Left cardiac atrium (tissue), 1 donor: ENCODE data around the genes MYH8, MYH1, SHISA6, ZNF18 and PMP22.

DNA sequence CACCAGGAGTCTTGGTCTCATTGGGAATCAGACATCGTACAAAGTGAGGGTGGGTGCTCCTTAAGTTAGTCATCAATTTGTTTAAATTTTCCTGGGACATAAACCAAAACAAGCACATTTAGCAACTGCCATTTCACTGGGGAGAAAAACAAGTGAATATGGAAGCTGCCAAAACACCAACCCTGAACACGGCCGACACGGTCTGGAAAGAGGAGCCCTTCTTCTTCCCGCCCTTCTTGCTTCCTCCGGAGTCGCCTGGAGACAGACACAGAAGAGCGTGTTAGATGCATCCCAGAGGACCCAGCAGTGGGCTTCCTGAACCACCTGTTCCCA, 32.7 kb downstream of the MYH13 start:
- PRO-cap = no peak

GRCh38 chr17:10421671-10422394, at the start of gene MYH8:
TSS of gene MYH8 (minus strand) at chr17:10421950.
- PRO-cap = no peak

DNA sequence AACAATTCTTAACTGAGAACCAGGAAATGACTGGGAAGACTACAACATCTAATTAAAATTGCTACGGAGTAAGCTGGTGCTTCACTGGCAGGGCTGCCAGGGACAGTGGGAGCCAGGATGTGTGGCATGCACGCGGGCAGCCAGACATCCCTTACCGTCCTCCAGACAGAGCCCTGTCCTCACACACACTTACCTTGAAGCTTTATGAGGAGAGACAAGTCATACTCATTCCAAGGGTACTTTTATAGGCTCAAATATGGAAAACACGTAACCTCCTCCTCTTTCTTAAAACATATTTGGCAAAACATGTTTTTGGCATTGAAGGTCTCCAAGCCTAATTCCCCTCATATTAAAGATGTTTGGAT, at the start of gene MYH1:
TSS of gene MYH1 (minus strand) at position 216 of the 365 bp plus-strand sequence.
- PRO-cap = no peak

DNA sequence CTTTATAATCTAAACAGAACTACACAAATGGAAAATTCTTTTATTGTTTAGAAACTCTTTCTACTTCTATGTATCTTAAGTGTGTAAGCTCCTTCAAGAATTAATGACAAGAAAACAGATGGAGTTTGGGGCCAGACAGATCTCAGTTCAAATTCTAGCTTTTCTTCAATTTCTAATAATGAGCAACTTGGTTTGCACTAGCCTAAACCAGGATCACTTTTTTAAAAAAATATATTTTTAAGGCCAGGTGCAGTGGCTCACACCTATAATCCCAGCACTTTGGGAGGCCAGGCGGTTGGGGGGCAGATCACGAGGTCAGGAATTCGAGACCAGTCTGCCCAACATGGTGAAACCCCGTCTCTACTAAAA, 76.1 kb upstream of the PIRT start:
- PRO-cap = no peak

DNA sequence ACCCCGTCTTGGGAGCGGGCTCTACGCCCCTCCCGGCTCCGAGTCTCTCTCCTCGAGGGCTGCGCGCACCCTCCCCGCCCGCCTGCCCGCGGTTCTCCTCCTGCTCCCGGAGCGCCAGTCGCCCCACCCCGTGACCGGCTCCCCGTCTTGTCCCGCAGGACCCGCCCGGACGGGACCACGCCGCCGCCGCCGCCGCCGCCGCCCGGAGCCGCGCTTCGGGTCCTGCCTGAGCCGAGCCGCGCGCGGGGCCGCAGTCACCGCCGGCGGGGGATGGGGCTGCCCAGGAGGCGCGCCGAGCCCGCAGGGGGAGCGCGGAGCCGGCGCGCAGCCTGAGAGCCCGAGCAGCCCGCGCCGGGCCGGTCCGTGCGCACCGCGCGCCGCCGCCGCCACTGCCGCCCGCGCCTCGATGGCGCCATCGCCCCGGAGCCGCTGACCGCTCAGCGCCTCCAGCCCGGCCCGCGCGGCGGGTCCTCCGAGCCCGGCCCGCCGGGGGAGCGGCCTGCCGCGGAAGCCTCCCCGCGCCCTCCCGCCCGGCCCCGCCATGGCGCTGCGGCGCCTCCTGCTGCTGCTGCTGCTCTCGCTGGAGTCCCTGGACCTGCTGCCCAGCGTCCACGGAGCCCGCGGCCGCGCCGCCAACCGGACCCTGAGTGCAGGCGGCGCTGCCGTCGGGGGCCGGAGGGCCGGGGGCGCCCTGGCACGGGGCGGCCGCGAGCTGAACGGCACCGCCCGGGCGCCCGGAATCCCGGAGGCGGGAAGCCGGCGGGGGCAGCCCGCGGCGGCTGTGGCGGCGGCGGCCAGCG, at the start of gene SHISA6:
TSS of gene SHISA6 (plus strand) at position 332 of the 800 bp plus-strand sequence.
- PRO-cap = no peak

DNA sequence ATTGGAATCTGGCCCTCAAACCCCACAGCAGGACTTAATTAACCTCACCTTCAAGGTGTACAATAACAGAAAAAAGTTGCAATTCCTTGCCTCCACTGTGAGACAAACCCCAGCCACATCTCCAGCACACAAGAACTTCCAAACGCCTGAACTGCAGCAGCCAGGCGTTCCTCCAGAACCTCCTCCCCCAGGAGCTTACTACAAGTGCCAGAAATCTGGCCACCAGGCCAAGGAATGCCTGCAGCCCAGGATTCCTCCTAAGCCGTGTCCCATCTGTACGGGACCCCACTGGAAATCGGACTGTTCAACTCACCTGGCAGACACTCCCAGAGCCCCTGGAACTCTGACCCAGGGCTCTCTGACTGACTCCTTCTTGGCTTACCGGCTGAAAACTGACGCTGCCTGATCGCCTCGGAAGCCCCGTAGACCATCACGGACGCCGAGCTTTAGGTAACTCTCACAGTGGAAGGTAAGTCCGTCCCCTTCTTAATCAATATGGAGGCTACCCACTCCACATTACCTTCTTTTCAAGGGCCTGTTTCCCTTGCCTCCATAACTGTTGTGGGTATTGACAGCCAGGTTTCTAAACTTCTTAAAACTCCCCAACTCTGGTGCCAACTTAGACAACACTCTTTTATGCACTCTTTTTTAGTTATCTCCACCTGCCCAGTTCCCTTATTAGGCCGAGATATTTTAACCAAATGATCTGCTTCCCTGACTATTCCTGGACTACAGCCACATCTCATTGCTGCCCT, 23.1 kb downstream of the ZNF18 start:
- PRO-cap = no peak

- PRO-cap = bidirectional peak, plus-strand start at chr17:11997618, minus-strand start at chr17:11997464
Measured at GRCh38 chr17:11996696-11997766, at the start of gene ZNF18. TSS of gene ZNF18 (minus strand) at chr17:11997475.

DNA sequence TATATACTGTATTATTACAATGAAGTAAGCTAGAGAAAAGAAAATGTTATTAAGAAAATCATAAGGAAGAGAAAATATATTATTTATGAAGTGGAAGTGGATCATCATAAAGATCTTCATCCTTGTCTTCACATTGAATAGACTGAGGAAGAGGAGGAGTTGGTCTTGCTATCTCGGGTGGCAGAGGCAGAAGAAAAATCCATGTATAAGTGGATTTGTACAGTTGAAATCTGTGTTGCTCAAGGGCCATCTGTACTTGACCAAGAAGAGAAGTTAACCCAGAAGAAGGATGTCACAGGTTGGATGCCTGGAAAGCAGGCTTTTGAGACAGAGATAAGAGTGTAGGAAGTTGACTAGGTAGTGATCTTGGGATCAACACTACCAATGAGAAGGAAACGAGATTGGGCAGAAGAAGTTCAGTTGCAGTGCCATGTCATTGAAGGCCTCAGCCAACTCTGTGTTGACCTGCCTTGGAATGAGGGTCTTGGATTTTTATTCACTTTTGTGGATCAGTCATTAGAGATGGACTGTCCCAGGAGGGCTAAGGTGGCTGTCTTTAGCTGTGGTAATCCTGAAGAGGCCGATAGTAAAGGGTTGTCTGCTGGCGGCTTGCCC, 117.8 kb downstream of the MAP2K4 start:
- PRO-cap = no peak

- PRO-cap = no peak
Measured at GRCh38 chr17:12548662-12548939, 117.1 kb upstream of the MYOCD start.

DNA sequence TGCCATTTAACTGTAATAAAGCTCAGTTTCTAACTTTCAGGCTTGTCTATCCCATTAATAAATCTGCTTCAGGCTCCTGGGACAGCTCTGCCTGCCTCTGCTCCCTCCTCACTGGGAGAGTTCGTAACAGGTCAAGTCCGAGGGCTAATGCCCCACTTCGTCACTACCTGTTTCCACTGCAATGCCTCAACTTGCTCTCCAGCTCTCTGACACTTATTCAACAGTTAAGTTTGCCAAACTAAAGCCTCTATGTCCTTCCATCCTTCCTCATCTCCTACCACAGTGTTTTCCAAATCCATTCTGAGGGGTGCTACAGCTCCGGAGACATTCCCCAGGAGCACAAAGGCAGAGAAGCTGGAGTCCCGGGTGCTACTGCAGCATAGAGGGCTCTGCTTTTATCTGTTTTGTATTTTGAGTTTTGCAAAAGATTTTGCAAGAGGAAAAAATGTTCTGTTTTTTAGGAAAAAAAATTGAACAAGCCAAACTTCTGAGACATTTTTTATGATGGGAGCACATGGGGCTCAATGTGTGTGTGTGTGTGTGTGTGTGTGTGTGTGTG, 46.2 kb upstream of the MYOCD start:
- PRO-cap = no peak

GRCh38 chr17:12631260-12631511, 34.5 kb upstream of the MYOCD start:
- PRO-cap = no peak

DNA sequence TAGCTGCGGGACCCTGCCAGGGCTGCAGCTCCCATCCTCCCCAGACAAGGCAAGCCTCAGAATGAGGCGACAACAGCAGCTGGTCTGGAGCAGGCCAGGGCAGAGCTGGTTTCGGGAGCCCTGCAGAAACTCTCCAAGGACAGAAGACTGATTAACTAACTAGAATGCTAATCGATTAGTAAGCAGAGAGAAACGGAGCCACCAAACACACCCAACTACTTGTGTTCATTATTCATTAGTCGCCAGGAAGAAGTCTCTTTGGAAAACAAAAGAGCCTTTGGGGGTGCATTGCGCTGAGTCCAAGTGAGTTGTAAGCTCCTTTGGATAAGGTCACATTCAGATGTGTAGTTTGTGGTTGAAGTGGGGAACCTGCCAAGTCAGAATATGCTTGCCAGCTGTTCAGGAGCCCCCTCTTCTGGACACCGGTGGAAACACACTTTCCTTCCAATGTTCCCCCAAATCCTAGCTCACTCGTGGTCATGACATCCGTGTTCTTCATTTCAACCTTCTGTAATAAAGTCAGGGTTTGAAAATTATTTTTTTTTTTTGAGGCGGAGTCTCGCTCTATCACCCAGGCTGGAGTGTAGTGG, 47.2 kb upstream of the ARHGAP44 start:
- PRO-cap = no peak

DNA sequence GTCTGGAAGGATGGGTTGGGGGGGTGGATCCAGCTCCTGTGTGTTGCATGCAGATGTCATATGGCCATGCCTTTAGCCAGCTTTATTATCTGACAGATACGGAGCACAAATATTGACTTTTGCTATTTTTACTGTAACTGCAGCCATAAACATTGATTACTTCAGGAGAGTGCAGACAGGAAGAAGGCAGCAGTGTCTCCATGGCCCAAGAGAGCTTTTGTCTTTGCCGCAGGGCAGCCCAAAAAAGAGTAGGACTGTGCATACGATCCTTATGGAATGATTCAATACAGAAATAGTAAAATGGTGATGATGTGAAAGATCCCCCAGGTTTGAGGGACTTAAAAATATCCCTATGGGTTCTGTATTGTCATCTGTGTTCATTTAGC, 279.5 kb upstream of the ELAC2 start:
- PRO-cap = no peak

DNA sequence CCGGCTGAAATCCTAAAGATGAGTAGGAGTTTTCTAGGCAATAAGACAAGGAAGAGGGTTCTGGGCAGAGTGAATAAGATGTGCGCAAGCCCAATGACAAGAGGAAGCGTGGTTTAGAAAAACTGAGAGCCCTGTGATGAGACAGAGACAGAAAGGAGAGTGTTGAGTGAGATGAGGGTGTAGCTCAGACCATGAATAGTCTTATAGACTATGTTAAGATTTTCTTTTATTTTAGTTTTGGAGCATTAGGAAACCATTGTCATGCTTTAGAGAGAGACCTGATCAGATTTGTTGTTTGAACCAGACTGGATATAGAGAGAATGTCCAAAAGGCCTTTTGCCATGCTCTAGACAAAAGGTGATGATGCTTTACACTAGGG, 50.3 kb downstream of the COX10 start:
- PRO-cap = no peak

GRCh38 chr17:15230360-15231134, 34.6 kb downstream of the PMP22 start:
- PRO-cap = no peak

GRCh38 chr17:15257123-15257744, 7.9 kb downstream of the PMP22 start:
- PRO-cap = no peak

DNA sequence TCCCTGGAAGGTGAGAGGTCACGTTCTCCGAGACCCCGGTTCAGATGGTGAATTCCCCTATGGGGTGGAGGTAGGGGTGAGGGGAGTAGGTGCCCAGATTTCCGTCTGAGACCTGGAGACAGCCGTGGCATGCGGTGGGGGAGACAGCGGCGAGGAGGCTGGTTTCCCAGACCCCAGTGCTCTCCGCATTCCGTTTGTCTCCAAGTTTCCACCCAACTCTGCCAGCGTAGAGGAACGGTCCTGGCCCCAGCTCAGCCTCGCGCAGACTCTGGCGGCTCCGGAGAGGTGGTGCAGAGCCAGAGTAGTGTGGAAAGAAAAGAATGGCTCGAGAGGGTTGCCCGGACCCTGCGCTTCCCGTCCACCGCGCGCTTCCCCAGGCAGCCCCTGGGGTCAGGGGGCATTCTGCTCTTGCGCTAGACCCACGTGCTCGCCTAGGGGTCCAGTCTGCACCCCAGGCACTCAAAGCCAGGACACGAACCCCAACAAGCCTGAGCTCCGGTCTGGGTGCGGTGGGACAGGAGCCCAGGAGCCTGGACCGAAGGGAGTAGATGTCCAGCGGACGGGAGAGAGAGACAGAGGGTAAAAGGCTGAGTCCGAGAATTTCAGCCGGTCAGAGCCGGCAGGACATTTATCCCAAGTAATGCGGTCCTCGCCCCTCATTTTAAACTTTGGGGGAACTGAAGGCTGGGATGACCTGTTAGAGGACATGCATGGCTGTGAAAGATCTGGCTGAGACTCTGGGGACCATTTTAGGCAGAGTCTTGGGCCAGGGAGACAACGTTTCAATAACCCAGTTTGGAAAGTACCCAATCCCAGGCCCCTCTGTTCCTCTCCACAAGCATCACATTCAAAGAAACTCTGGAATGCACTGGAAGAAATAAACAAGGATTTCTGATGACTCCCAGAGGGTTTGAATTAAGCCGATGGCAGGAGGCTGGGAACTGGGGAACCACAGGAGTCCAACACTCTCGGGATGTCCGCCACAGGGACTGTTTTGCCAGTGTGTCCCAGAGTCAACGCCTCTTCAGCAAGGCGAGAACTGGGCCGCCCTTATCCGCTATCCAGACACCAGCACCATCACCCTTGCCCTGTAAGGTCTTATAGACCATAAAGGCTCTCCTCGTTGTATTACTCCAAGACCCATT, 3.6 kb downstream of the PMP22 start:
- PRO-cap = bidirectional peak, plus-strand start at position 264 of the sequence, minus-strand start at position 270 of the sequence; bidirectional peak, plus-strand start at position 965 of the sequence, minus-strand start at position 716 of the sequence

- PRO-cap = unidirectional peak, minus-strand start at chr17:15265326
Measured at GRCh38 chr17:15265226-15265658, at the start of gene PMP22. TSS of gene PMP22 (minus strand) at chr17:15265326.

GRCh38 chr17:15350783-15351188, 9.4 kb upstream of the TEKT3 start:
- PRO-cap = no peak

DNA sequence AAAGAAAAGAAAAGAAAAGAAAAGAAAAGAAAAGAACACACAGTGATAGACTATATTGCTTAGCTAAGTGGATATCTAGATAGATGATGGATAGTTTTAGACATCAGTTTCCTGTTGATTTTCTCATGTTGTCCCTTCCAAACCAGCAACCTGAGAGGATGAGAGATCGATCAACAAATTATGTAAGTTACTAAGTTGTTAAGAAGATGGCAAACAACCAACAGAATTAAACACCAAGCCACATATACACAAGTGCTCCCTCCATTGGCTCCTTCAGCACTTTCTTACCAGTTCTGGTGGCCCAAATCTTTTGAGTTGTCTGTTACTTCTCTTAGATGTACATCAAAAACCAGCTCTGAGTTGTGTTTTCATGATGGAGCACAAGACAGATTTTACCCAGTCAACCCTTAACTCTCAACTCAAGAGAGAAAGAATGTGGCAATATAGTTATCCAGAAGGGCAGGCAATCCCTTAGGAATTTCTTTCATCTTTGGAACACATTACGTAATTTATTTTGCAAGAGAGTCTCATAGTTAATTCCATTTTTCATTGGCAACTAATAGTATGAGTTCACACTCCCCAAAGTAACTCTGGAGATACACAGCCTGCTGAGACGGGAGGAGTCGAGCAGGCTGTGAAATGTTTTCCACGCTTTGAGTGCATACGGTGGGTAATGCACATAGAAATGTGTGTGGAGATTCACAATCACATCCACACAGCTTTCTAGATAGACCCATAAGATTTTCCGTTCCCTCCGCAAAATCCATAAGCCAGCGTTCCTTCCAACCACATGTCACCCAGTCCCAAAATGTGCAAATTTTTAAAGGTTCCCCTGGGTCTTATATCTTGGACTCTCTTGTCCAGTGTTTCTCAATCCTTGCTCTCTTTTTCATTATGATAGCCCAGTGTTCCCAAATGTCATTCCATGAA, 8.2 kb upstream of the CDRT4 start:
- PRO-cap = bidirectional peak, plus-strand start at position 573 of the sequence, minus-strand start at position 421 of the sequence